ENCODE measurements around the genes MRPL9 and THEM5.

GRCh38 chr1:150965770-150966927 is 8.5 kb downstream of the CERS2 start:
- CAGE, long polyA plus RNA: no peak
- RRBS: 58% methylated on average over 2 of the region's 19 CpGs

- CAGE, long polyA plus RNA: no peak
- RRBS: no CpG with 5 or more reads among the region's 7 CpGs
Measured at GRCh38 chr1:150972901-150973456, 1.7 kb downstream of the CERS2 start.

DNA sequence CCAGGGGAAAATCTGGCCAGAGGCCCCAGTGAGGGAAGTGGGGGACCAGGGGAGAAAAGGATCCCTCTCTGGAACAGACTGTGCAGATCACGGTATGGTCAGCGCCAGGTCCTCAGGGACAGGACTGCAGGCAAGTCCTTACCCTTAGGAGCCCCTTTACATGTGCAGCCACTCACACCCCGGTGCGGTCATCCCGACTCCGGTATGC is 1.3 kb downstream of the CERS2 start:
- CAGE, long polyA plus RNA: no peak
- RRBS: no CpG with 5 or more reads among the region's 6 CpGs

DNA sequence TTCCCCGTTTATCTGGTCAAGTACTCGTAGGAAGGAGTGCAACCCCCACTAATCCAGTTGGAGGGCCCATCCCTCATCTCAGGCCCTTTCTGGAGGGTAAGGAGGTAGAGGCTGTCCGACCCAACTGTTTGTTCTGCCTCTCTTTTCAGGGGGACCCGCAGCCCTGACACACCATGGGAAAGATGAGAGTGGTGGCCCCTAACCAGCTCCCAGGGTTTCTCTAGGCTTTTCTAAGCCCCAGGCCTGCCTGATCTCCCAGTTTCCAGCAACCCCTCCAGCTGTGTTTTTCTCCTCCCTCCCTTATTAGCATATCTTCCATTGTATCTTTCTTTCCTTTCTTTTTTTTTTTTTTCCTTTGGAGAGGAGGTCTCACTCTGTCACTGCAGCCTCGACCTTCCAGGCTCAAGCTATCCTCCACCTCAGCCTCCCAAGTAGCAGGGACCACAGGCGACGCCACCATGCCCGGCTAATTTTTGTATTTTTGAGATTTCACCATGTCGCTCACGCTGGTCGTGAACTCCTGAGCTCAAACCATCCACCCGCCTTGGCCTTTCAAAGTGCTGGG is 1.7 kb upstream of the CERS2 start:
- CAGE, long polyA plus RNA: no peak
- RRBS: no CpG with 5 or more reads among the region's 12 CpGs

GRCh38 chr1:151002352-151003252 is 4.1 kb downstream of the MINDY1 start:
- CAGE, long polyA plus RNA: no peak
- RRBS: no CpG with 5 or more reads among the region's 6 CpGs

- CAGE, long polyA plus RNA: no peak
- RRBS: no CpG with 5 or more reads among the region's 3 CpGs
Measured at GRCh38 chr1:151062699-151063261, 2.6 kb downstream of the MLLT11 start.

- CAGE, long polyA plus RNA: no peak
- RRBS: 80% methylated on average over 2 of the region's 8 CpGs
Measured at GRCh38 chr1:151290347-151290574, 8.2 kb downstream of the ZNF687 start.

- CAGE, long polyA plus RNA: no peak
- RRBS: no CpG with 5 or more reads among the region's 7 CpGs
Measured at GRCh38 chr1:151364722-151365419, 7.6 kb downstream of the SELENBP1 start.

DNA sequence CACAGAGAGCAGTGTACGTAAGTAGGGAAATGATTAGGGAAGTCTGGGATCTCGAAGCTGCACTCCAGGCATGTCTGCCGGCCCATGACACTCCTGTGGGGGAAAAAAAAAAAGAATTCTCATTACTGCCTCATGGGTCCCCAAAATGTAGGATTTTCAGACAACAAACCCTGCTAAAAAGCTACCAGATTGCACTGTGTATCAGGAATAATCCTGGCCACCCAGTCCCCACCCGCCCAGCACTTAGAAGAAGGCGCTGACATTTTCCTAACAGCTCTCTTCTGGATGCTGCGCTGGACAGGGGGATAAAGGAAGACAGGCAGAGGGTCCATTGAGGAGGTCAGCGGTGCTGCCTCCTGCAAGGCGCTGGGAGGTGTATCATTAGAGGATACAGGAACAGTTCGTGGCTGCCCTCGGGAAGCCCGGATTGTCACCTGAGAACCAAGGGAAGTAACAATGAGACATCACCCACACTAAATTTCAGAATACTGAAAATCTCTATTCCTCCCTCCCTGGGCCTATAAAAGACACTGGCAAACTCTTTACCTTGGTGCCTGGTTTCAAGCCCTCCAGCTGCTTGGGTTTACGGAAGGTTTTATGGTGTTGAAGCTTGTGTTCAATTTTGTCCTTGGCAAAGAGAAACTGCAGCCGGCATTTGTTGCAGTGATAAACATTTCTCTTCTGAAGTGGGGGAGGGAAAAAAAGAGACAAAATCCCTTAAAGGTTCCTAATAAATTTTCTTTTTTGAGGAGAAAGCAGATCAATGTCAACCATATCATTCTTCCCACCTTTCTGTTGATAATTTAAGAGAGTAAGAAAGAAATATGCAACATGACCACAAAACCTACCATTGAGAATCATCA is 9.0 kb downstream of the PSMB4 start:
- CAGE, long polyA plus RNA: no peak
- RRBS: no CpG with 5 or more reads among the region's 13 CpGs

GRCh38 chr1:151547031-151548000 is 7.2 kb downstream of the TUFT1 start:
- CAGE, long polyA plus RNA: no peak
- RRBS: no CpG with 5 or more reads among the region's 7 CpGs

- CAGE, long polyA plus RNA: no peak
- RRBS: no CpG with 5 or more reads among the region's 2 CpGs
Measured at GRCh38 chr1:151548697-151549156, 8.6 kb downstream of the TUFT1 start.

GRCh38 chr1:151584174-151584738 is 27.6 kb upstream of the SNX27 start:
- CAGE, long polyA plus RNA: no peak
- RRBS: no CpG with 5 or more reads among the region's 7 CpGs

- CAGE, long polyA plus RNA: no peak
- RRBS: no CpG with 5 or more reads among the region's 11 CpGs
Measured at GRCh38 chr1:151593607-151593961, 18.3 kb upstream of the SNX27 start.

GRCh38 chr1:151611239-151611670 is 595 bp upstream of the SNX27 start:
- CAGE, long polyA plus RNA: no peak
- RRBS: no CpG with 5 or more reads among the region's 4 CpGs

- CAGE, long polyA plus RNA: no peak
- RRBS: no CpG with 5 or more reads among the region's 6 CpGs
Measured at GRCh38 chr1:151680874-151681336, 35.7 kb downstream of the CELF3 start.

DNA sequence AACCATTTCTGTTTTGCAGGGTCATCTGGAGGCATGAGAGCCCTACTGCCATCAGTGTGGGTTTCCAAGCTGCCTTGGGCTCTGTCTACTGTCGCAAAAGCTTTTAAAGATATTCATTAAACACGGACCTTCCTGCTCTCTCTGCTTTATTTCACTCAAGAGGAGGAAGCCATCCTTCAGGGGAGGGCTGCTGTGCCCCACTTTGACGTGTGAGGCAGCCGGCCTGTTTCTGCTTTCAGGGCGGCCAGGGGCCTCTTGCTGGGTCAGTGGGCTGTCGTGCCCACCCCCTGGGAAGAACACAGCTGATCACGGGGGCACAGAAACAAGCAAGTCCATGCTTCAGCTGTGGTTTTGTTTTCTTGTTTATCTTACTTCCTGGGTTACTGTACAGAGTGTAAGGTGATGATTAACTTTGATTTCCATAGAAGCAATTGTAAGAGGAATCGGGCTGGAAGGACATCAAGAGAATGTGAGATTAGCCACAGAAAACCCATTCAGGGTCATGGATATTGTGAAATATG is 8.2 kb downstream of the RIIAD1 start:
- CAGE, long polyA plus RNA: no peak
- RRBS: no CpG with 5 or more reads among the region's 8 CpGs

DNA sequence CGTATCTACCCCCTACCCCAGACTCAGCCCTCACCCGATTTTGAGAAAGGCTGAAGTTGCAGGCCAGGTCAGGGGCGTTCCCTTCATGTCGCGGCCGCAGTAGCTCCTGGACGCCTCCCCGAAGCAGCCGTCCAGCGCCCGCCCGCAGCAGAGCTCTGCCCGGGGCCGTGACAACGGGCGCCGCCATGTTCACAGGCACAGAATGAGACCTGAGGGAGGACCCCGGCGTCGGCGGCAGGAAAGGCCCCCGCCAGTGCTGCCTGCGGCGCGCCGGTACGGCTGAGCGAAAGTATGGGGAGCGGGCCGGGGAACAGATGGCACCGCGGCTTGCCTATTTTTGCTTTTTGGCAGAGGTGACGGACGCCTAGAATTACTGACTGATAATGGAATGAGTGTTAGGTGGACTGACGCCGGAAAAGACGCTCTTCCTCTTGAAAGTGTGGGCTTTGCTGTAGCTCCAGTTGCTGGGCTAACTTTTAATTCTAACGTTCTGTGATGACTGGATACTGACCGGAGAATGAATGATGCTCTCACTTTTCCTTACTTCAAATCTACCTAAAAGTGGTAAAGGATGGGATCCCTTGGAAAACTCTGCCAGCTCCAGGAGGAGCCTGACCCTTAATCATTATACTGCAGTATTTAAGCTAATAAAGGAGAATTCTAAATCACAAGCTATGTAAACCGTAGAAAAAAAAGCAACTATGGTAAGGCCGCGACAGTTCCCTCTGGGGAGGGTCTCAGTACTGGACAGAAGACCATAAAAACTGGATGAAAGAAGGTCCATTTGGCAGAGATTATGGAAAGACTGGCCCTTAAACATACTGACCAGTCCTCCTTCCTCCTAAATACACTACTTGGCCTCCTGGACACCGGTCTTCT is at the start of gene MRPL9:
Gene MRPL9 (minus strand): TSS at position 204 of the 879 bp plus-strand sequence.
- CAGE, long polyA plus RNA: start-site peak on the minus strand centred at position 204 of the sequence, 28 bp wide, 362 and 209 reads in 2 replicates
- RRBS: 2% methylated on average over 20 of the region's 43 CpGs

DNA sequence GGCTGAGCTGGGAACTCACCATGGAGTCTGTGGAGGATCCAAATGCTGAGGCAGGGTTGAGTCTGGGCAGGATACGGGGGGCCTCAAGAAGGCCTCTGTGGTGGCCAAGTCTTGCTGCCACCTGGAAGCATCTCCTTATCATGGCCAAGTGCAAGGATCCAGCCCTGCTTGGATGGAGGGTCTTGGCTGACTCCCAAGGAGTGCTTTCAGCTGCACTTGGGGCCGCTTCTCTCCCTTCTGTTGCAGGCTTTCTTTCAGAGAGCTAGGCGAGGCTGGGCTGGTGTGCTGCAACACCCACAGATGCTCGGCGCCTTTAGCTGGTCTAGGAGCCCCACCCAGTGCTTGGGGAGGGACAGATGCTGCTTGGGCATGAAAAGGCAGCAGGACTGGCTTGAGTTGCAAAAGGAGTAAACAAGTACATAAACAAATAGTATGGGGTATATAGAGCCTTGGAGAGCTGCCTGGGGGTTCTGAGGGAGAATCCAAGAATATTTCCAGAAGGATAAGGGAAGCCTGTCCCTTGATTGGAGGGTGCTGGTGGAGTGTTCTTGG is at the start of gene THEM5:
Gene THEM5 (minus strand): TSS at position 289 of the 552 bp plus-strand sequence.
- CAGE, long polyA plus RNA: no peak
- RRBS: no CpG with 5 or more reads among the region's 5 CpGs

- CAGE, long polyA plus RNA: no peak
- RRBS: no CpG with 5 or more reads among the region's 6 CpGs
Measured at GRCh38 chr1:151945532-151946194, 36.4 kb upstream of the THEM4 start.

DNA sequence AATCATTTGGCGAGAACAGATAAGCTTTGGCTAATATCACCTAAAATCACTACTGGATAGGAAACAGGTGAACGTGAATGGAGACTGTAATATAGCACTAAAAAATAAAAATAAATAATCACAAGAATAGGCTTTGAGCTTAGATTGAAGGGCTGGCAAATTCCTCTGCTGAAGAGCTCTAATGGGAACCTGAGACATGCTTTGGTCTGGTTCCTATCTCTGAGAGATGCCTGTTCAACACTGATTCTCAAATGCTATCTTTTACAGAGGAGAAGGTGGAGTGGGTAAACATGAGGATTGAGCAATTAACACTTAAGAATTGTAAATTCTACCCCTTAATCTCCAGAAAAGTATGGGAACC is 5.5 kb downstream of the S100A10 start:
- CAGE, long polyA plus RNA: no peak
- RRBS: no CpG with 5 or more reads among the region's 2 CpGs

All from AG04450 (cell line).